ENCODE measurements around a stretch of chrX.

- PRO-cap, result no peak
These were observed 41.7 kb downstream of the F8 start for GRCh38 chrX:154980617-154981494.

- PRO-cap, result no peak
These were observed 15.6 kb downstream of the F8 start for GRCh38 chrX:155006965-155007327.

GRCh38 chrX:155026452-155026749 is 243 bp upstream of the FUNDC2 start:
- PRO-cap, result bidirectional peak, plus-strand start at chrX:155026656, minus-strand start at chrX:155026682

GRCh38 chrX:155087039-155087570 is 15.8 kb downstream of the BRCC3 start:
- PRO-cap, result no peak

GRCh38 chrX:155276533-155277403 is 12.5 kb upstream of the RAB39B start:
- PRO-cap, result no peak

DNA sequence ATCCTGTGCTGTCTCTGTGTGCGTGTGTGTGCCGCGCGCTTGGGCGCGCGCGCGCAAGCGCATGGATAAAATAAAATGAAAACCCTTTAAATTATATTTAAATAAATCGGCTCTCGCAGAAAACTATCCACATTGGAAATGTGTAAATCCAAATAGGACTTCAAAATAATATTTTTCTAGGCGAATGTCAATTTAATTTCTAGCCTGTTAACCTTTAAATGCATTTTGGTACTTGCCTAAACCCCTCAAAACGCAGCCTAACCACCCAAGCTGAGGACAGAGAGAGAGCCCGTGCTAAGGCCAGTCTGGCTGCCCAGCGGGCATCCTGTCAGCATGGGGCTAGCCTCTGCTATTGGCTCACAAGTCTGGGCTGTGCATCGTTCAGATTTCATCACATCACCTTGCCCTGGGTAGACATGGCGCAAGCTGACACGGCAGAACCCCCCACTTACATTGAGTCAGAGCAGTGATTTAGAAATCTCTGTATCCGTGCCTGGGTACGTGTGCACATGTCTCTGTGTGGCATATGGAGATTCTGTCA is 112.9 kb upstream of the VAMP7 start:
- PRO-cap, result no peak

All from trachea (tissue), 1 donor.